Measurements from ENCODE around the genes MDC1, VARS2, MUC21 and DDX39B.

GRCh38 chr6:30625269-30626228 is 1.1 kb upstream of the ATAT1 start:
- RRBS, result no CpG with 5 or more reads among the region's 11 CpGs
CAGE:
- cytosol, long polyA plus RNA, result no peak
- long polyA plus RNA, result no peak
- nucleus, long polyA plus RNA, result no peak

- RRBS, result under 1% methylated on average over 2 of the region's 59 CpGs
CAGE:
- cytosol, long polyA plus RNA, result no peak
- long polyA plus RNA, result start-site peak on the minus strand at chr6:30717242-30717444, 50 and 25 reads in 2 replicates
- nucleus, long polyA plus RNA, result start-site peak on the minus strand at chr6:30717271-30717288, 118 reads
These were observed at the start of gene MDC1 for GRCh38 chr6:30716959-30717906. TSS of gene MDC1 (minus strand) at chr6:30717281.

DNA sequence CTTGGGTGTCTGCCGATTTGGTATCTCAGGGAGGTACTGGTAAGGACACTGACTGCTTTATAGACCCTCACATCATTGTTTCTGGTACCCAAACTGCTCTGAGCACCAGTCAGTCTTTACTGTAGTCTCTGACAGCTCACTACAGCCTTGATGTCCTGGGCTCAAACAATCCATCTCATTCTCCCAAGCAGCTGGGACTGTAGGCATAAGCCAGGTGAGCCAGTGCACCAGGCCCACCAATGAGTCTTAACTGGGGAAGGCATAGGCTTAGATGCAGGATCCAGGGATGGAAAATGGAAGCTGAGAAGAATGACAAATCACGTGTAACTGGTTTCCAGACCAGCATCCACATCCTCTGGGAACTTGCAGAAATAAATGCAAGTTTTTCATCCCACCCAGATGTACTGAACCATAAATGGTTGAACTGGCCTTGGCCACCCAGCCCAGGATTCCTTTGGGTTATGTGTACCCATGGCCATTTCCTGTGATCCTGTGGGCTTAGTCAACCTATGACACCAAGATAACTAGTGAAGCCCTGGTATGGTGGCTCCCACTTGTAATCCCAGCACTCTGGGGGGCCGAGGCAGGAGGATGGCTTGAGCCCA is 5.7 kb downstream of the TUBB start:
- RRBS, result no CpG with 5 or more reads among the region's 3 CpGs
CAGE:
- cytosol, long polyA plus RNA, result no peak
- long polyA plus RNA, result no peak
- nucleus, long polyA plus RNA, result no peak

GRCh38 chr6:30741400-30742024 is 975 bp downstream of the FLOT1 start:
- RRBS, result no CpG with 5 or more reads among the region's 6 CpGs
CAGE:
- cytosol, long polyA plus RNA, result no peak
- long polyA plus RNA, result no peak
- nucleus, long polyA plus RNA, result no peak

DNA sequence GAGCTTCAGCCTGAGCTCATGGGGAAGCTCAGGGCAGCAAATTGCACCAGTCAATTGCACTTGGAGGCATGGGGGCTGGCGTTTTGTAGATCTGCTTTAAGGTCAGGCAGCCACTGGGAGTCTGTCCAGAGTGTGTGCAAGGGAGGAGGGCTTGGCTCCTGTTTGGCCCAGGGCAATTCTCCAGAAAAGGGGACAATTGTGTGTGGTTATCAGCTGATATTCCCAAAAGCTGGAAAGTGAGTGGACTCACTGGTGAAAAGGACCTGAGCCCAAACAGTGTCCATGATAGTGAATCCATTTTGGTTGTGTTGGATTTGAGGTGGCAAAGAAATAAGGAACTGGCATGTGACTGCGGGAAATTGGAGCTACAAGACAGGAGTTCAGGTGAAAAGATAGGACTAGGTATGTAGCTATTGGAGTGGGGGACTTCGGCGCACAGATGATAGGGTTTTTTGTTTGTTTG is 22.2 kb upstream of the IER3 start:
- RRBS, result no CpG with 5 or more reads among the region's 4 CpGs
CAGE:
- cytosol, long polyA plus RNA, result no peak
- long polyA plus RNA, result no peak
- nucleus, long polyA plus RNA, result no peak

GRCh38 chr6:30793484-30794157 is 49.3 kb upstream of the IER3 start:
- RRBS, result no CpG with 5 or more reads among the region's 6 CpGs
CAGE:
- cytosol, long polyA plus RNA, result no peak
- long polyA plus RNA, result no peak
- nucleus, long polyA plus RNA, result no peak

- RRBS, result no CpG with 5 or more reads among the region's 3 CpGs
CAGE:
- cytosol, long polyA plus RNA, result no peak
- long polyA plus RNA, result no peak
- nucleus, long polyA plus RNA, result no peak
These were observed 53.8 kb upstream of the DDR1 start for GRCh38 chr6:30830505-30830857.

DNA sequence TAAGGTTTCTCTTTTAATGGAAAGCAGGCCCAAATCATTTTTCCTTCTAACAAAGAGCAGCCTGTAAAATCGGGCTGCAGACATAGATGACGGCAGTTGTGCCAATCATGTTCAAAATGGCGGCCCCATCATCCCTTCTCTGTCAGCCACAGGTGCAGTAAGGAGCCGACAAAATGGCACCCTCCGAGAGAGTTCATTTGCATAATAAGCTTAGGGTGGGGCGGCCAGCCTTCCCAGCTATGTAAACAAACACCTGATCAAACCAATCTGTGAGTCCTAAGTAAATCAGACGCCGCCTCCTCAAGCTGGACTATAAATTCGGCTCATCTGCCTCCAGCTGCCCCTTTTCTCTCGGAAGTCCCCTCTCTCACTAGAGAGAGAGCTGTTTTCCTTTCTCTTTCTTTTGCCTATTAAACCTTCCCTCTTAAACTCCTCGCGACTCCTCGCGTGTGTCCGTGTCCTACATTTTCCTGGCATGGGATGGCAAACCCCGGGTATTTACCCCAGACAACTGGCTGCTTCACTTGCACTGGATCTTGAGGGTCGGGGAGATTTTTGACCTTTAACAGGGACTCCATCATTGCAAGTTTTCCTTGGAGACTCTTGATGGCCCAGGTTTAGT is 8.9 kb upstream of the DDR1 start:
- RRBS, result no CpG with 5 or more reads among the region's 17 CpGs
CAGE:
- cytosol, long polyA plus RNA, result no peak
- long polyA plus RNA, result no peak
- nucleus, long polyA plus RNA, result no peak

DNA sequence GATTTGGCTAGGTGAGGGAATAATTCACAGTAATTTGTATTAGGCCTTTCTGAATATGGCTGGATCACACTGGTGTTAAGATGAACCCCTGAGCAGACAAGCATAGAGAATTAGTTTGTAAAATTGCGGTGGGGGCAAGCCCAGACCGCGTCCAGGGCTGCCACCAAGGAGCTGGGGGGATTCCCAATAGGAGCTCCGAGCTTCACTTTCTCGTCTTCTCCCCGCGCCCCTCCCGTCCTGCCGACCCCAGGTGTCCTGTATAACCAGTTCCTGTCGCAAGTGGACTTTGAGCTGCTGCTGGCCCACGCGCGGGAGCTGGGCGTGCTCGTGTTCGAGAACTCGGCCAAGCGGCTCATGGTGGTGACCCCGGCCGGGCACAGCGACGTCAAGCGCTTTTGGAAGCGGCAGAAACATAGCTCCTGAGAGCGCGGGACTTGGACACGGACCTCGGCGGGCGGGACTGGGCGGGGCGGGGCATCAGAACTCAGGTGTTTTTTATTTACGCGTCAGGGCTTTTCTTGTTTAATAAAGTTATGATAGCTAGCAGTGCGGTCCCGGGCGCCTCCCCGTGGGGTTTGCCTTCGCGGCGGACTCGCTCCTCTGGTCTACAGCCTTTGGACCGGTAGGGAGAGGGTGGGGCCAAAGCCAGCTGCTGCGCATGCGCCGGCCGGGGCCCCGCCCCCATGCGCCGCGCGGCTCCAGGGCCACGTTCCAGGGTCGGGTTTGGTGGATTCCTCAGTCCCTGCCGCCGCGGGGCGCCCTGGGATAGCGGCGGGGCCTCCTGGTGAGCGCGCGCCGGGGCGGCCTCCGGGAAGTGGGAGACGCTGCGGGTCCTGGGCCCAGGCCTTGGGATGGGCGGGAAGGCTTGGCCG is at the start of gene VARS2:
VARS2 (plus strand) TSS at position 678 of the 872 bp plus-strand sequence.
- RRBS, result 2% methylated on average over 16 of the region's 70 CpGs
CAGE:
- cytosol, long polyA plus RNA, result no peak
- long polyA plus RNA, result start-site peak on the plus strand centred at position 703 of the sequence, 25 bp wide, 86 and 50 reads in 2 replicates
- nucleus, long polyA plus RNA, result no peak

GRCh38 chr6:30950559-30951502 is 10.1 kb downstream of the MUCL3 start:
- RRBS, result no CpG with 5 or more reads among the region's 4 CpGs
CAGE:
- cytosol, long polyA plus RNA, result no peak
- long polyA plus RNA, result no peak
- nucleus, long polyA plus RNA, result start-site peak on the plus strand at chr6:30951301-30951377, 5 reads

DNA sequence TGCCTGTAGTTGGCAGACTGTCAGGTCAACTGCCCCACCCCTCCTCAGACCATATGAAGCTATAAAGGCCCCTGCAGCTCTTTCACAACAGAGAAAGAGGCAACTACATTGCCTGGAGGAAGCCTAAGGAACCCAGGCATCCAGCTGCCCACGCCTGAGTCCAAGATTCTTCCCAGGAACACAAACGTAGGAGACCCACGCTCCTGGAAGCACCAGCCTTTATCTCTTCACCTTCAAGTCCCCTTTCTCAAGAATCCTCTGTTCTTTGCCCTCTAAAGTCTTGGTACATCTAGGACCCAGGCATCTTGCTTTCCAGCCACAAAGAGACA is at the start of gene MUC21:
MUC21 (plus strand) TSS at position 90 of the 329 bp plus-strand sequence.
- RRBS, result no CpG with 5 or more reads among the region's 3 CpGs
CAGE:
- cytosol, long polyA plus RNA, result no peak
- long polyA plus RNA, result no peak
- nucleus, long polyA plus RNA, result no peak

DNA sequence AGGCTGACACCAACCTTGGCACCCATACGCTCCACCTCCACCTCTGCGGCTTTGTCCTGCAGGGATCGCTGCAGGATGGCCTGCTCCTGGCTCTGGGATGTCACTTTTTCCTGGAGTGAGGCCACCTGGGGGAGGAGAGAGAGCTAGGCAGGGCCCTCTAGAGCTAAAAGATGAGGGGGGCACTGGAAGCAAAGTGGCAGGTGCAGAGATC is 9.1 kb downstream of the CCHCR1 start:
- RRBS, result no CpG with 5 or more reads among the region's 3 CpGs
CAGE:
- cytosol, long polyA plus RNA, result no peak
- long polyA plus RNA, result no peak
- nucleus, long polyA plus RNA, result no peak

DNA sequence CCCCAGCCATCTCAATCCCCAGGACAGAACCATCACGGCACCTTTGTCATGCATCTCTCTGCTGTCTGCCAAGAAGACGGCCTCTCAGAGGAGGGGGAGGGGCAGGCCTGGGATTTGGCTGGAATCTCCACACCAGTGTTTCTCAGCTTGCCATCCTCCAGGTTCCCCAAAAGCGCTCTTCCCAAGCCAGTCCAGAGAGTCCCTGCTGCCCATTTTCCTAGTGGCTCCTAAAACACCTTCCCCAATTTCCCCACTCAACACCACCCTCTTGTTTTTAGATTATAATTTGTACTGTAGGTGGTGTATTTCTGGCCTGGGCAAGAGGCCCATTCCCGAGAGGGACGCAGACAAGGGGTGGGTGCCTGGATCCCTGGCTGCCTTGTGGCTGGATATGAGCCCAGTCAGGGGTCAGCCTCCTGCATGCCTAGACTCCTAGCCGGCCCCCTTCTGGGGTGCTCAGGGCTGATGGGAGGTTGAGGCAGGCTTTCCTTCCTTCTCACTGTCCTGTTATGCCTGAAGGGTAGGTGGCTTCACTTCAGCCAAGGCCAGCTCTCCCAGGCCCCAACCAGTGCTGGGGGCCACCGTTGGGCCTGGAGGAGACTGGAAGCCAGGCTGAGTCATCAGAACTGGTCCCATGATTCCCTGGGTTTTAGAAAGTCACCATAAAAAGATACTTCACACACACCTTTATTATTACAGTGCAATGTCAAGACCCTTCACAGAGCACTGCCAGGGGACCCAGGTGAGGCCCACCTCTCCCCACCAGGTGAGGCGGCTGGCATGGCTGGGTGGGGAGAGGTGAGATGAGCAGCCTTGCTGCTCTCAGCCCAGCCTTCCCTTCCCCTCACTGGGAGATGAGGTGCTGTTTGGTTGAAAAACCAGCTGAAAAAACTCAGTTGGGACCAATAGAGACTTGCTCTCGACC is 2.8 kb upstream of the POU5F1 start:
- RRBS, result no CpG with 5 or more reads among the region's 9 CpGs
CAGE:
- cytosol, long polyA plus RNA, result no peak
- long polyA plus RNA, result no peak
- nucleus, long polyA plus RNA, result no peak

DNA sequence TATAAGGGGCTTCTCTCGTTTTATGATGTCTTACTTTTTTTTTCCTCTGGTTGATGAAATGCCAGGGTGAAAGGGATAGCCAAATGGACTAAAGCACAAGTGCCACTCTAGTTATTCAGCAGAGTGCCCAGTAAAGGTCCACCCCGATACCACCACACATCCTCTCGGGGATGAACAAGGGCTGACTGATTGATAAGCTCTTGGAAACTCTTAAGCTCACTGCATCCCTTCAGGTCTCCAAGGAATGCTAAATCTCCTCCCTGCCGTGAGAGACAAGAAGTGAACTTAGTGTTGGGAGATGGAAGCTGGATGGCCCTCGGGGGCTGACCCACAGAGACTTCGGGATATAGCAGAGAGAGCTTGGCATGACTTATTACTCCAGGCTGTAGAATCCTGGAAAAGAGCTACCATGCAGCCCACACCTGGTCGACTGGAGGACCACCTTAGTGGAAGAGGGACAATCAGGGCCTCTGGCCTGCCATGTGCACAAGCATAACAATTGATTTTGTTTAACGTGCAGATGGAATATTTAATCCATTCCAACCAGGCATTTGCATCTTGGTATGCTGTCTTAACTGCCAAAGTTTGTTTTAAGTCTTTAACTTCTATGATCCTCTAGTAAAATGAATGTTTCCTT is 13.5 kb upstream of the POU5F1 start:
- RRBS, result no CpG with 5 or more reads among the region's 8 CpGs
CAGE:
- cytosol, long polyA plus RNA, result no peak
- long polyA plus RNA, result no peak
- nucleus, long polyA plus RNA, result no peak

GRCh38 chr6:31265961-31266576 is 5.8 kb downstream of the HLA-C start:
- RRBS, result no CpG with 5 or more reads among the region's 3 CpGs
CAGE:
- cytosol, long polyA plus RNA, result no peak
- long polyA plus RNA, result no peak
- nucleus, long polyA plus RNA, result no peak

DNA sequence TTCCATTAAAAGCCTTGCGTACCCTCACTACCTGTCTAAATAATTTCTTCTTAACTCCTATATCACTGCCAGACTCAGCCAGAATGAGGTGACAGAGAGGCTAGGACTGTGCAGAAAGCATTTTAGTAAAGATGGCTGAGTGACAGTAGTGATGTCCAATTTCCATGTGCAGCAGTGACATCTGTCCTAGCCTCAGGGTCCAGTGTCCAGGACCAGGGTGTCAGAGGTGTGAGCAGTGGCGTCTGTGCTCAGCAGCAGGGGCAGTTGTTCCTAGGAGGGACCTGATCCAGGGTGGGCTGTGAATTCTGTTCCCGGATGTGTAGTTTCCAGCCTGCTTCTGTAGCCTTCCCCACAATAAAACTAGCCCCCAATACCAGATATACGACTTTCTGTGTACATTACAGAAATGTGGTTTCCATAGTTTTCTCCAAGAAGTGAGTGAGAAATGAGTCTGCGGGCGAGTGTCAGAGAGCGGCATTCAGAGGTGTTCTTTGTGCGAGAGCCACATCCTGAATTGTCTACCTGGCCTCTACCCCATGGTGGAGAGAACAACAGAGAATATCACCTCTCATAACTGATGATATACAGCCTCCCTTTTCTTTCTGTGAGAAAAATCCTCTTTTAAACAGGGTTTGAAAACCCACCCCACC is 5.9 kb downstream of the HLA-B start:
- RRBS, result no CpG with 5 or more reads among the region's 8 CpGs
CAGE:
- cytosol, long polyA plus RNA, result no peak
- long polyA plus RNA, result no peak
- nucleus, long polyA plus RNA, result no peak

GRCh38 chr6:31404724-31405196 is 1.4 kb downstream of the MICA start:
- RRBS, result no CpG with 5 or more reads among the region's 5 CpGs
CAGE:
- cytosol, long polyA plus RNA, result no peak
- long polyA plus RNA, result no peak
- nucleus, long polyA plus RNA, result no peak

GRCh38 chr6:31421473-31421902 is 18.1 kb downstream of the MICA start:
- RRBS, result no CpG with 5 or more reads among the region's 2 CpGs
CAGE:
- cytosol, long polyA plus RNA, result no peak
- long polyA plus RNA, result no peak
- nucleus, long polyA plus RNA, result no peak

- RRBS, result no CpG with 5 or more reads among the region's 21 CpGs
CAGE:
- cytosol, long polyA plus RNA, result no peak
- long polyA plus RNA, result no peak
- nucleus, long polyA plus RNA, result no peak
These were observed 6.3 kb downstream of the MCCD1 start for GRCh38 chr6:31534925-31535578.

DNA sequence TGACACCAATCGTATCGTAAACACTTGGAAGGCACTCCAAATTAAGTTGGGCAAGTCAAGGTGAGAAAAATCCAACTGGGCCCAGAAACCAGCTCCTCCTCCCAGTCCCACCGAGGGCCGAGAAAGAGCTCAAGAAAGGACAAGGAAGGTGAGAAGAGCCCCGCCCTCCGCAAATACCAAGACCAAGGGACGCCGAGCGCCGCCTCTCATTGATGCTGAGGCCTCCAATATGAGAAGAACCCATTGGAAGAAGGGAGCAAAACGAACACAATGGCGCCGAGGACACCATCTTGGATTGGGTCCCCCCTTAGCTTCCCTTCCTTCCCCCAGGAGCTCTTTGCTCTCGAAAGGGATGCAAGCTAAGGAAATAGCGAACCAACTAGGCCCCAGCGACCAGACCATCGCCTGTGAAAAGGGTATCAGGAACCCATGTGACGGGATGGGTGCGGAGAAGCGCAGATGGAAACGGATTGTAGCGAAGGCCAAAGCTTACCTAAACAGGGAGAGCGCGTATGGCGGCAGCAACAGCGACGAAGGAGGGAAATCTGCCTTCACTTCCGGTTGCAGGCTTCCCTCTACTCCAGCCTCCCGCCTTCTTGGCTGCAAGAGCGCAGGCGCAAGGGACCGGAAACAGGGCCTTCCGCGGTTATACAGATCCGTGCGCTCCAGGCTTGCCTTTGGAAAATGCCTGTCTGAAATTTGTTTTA is at the start of gene DDX39B:
DDX39B (minus strand) TSS at position 547 of the 707 bp plus-strand sequence.
- RRBS, result 2% methylated on average over 5 of the region's 36 CpGs
CAGE:
- cytosol, long polyA plus RNA, result start-site peak on the minus strand centred at position 545 of the sequence, 103 bp wide, 3,327 reads
- long polyA plus RNA, result start-site peak on the minus strand centred at position 546 of the sequence, 105 bp wide, 2,878 and 4,490 reads in 2 replicates
- nucleus, long polyA plus RNA, result start-site peak on the minus strand centred at position 547 of the sequence, 106 bp wide, 6,148 reads